Adrenal gland (tissue), 7 donors: ENCODE results near the genes RBP4 and LGI1.

DNA sequence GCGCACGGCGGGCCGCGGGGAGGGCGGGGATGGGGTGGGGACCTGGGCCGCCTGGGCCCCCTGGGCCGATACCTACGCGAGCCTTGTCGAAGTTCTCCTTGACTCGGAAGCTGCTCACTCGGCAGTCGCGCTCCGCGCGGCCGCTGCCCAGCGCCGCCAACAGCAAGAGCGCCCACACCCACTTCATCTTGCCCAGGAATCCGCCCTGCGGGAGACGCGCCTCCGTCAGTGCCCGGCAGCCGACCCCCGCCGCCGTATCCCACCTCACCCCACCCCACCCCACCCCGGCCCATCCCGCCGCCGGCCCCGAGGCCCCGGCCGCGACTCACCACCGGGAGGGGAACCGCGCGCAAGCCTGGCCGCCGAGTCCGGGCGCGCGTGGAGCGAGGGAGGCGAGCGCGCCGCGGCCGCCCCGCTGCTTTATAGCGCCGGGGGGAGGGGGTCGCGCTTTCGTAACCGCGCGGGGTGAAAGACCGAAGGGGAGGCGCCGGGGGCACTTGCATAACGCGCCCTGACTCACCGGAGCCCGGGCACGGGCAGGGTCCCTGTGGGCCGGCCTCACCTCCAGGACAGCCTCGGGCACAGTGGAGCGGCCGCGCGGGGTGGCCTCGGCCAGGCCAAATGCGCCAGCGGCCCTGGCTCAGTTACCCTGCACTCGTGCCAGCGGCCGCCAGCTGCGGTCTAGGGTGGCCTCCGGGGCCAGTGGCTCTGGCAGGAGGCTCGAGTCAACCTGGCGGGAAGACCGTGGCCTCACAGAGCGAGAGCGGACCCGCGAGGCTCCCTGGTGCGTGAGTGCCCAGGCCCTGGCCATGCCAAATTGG lies at the start of gene RBP4:
RBP4 (minus strand) TSS at position 394 of the 821 bp plus-strand sequence.
- PRO-cap, 3 experiments: peak in 1 of 3 experiments; most common plus-strand start position 569 of the sequence (in 1); most common minus-strand start position 394 of the sequence (in 1)
- RAMPAGE, long total RNA, 4 experiments: start-site peak on the minus strand in 3 of 4 experiments, centred at positions 395 to 396 of the sequence, 19 to 238 reads per replicate
- RRBS: 2% methylated on average over 35 of the region's 96 CpGs

DNA sequence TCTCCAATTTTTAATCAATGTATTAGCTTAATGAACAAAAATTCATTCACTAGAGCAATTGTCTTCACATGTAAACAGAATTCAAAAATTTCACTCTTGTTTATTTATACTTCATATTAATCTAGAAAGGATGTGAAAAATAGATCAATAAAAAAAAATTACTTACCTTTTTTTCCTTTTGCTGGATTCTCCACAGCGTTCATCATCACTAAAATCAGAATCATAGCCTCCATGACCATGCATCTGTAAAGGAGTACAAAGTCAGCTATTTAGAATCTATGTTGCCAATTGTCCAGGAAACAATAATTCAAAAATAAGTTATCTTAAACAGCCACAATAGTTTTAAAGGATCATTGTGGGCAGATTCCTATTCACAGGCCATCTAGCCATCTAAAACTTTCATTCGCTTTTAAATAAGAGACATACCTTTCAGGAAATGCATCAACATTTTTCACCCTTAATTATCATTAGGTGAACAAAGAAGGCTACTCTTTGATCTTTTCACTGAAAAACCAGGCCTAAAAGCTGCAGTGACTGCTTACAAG lies 2.5 kb downstream of the FRA10AC1 start:
- PRO-cap, 3 experiments: no peak in any of the 3 experiments
- RAMPAGE, long total RNA, 4 experiments: no peak in any of the 4 experiments
- RRBS: no CpG with 5 or more reads among the region's 2 CpGs

DNA sequence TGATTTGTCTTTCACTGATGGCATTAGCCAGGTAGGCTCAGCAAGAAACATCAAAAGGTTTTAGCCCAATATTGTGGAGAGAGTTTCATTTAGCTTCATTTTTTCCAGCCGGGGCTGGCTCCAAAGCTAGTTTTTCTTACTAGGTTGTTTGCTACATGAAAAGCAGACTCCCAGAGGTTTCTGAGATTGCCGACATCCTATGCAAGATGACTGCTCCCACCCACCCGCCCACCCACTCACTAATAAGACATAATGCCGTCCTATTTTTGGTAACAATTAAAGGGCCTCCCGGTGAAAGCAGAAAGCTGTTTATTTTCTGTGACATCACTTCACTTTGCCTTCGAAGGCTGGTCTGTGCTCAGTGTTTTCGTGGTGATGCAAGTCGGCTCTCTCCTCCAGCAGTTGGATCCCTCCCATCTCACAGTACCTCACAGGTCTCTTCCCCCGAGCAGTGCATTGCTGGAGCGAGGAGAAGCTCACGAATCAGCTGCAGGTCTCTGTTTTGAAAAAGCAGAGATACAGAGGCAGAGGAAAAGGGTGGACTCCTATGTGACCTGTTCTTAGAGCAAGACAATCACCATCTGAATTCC lies at the start of gene LGI1:
LGI1 (plus strand) TSS at position 421 of the 590 bp plus-strand sequence.
- PRO-cap, 3 experiments: peak in 1 of 3 experiments; most common plus-strand start position 361 of the sequence (in 1)
- RAMPAGE, long total RNA, 4 experiments: start-site peak on the plus strand in 2 of 4 experiments, centred at positions 452 to 458 of the sequence, 17 to 29 reads per replicate
- RRBS: no CpG with 5 or more reads among the region's 11 CpGs

- PRO-cap, 3 experiments: no peak in any of the 3 experiments
- RAMPAGE, long total RNA, 4 experiments: no peak in any of the 4 experiments
- RRBS: no CpG with 5 or more reads among the region's 4 CpGs
These were observed 6.8 kb downstream of the PLCE1 start for GRCh38 chr10:94000501-94000969.

GRCh38 chr10:95183194-95184535 lies 10.4 kb upstream of the ACSM6 start:
- PRO-cap, 3 experiments: peak in 3 of 3 experiments; most common plus-strand start chr10:95183901 (in 3); most common minus-strand start chr10:95183508 (in 2)
- RAMPAGE, long total RNA, 4 experiments: no peak in any of the 4 experiments
- RRBS: 1% methylated on average over 30 of the region's 95 CpGs

- PRO-cap, 3 experiments: no peak in any of the 3 experiments
- RAMPAGE, long total RNA, 4 experiments: no peak in any of the 4 experiments
- RRBS: no CpG with 5 or more reads among the region's 3 CpGs
These were observed 24.1 kb downstream of the PDLIM1 start for GRCh38 chr10:95266514-95267291.

DNA sequence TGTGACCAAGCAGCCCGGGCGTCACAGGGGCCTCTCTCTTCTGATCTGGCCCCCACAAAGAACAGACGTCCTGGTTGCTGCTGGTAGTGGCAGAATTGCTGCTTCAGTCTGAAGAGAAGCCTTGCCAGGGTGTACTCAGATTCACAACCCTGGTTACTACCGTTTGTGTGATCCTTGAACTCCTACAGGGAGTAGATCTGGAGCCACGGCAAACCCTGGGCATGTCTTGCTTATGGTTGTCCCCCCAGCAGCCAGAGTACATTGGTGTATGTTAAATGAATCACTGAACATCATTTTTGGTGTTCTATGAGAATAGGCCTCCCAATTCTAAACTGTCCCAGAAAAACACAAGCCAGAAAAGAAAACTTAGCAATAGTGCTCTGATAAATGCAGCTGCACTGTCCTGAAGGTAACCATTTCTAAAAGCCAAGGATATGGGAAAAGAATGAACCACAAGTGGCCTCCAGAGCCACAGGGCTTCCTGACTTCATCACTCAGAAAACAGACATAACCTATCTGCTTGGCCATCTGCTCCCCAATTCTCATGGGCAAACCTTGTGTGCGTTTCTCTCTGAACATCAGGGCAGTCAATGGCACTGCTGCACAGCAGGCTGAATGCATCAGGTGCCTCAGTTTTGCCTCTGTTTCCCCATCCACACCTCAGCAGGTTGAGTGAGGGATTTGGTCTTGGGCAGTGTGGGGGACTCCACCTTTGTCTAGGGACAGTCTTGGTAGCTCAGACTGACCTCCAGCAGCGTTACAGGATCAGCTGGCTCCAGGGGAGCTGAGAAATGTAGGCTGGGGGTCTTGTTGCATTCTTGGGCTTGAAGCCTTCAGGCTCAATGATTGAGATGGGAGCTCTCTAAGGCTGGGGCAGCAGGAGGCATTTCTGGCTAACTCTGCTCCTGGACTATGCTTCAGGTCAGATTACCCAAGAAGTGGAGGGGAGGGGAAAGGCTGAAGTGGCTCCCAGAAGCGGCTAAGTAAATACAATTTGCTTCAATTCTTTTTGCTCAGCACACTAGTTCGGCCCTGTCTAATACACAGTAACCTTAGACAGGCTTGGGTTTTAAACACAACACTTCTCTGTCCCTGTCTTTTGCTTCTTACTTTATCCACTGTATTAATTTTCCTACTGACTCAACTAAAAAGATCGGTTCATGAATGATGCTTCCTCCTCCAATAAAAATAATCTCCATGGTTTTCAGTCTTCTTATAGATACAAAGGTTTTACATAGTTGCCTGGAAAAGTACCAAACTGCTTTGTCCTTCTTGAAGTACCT lies 23.5 kb upstream of the PDLIM1 start:
- PRO-cap, 3 experiments: no peak in any of the 3 experiments
- RAMPAGE, long total RNA, 4 experiments: no peak in any of the 4 experiments
- RRBS: no CpG with 5 or more reads among the region's 10 CpGs

DNA sequence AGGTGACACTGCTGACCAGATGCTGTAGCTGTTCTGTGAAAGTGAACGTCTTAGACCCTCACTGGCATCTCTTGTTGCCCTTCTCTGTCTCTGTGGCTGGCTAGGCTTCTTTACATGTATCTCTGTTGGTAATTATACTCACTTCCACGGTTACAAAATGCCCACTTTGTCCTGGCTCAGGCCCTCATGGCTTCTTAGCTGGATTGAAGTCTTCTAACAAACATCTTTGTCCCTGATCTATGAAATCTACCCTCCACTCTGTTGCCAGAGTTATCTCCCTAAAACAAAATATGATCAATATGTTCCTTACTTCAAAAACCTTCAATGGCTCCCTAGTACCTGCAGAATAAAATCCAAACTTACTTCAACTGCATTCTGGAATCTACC lies 30.1 kb upstream of the PDLIM1 start:
- PRO-cap, 3 experiments: no peak in any of the 3 experiments
- RAMPAGE, long total RNA, 4 experiments: no peak in any of the 4 experiments
- RRBS: no CpG with 5 or more reads among the region's 2 CpGs

DNA sequence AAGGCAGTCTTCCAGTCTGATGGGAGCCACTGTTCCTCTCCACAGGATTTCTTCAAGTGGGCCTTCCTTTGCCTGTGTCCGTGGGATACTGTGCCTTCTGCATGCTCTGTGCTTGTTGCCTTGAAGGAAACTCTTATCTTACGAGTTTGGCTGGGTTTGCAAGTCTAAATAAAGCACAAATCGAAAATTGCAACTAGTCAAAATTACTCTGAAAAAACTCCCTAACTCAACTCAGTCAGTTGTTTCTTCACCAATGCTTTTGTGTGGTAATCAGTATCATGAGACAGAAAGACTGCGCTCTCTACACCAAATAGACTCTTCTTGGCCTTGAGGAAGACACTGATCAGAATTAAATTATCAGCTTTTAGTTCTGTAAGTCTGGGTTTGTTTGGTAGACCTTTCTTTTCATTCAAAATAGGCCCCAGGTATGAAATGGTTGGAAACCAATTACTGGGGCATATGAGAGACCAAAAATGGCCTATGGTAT lies 102.1 kb upstream of the PDLIM1 start:
- PRO-cap, 3 experiments: no peak in any of the 3 experiments
- RAMPAGE, long total RNA, 4 experiments: no peak in any of the 4 experiments
- RRBS: no CpG with 5 or more reads among the region's 4 CpGs

DNA sequence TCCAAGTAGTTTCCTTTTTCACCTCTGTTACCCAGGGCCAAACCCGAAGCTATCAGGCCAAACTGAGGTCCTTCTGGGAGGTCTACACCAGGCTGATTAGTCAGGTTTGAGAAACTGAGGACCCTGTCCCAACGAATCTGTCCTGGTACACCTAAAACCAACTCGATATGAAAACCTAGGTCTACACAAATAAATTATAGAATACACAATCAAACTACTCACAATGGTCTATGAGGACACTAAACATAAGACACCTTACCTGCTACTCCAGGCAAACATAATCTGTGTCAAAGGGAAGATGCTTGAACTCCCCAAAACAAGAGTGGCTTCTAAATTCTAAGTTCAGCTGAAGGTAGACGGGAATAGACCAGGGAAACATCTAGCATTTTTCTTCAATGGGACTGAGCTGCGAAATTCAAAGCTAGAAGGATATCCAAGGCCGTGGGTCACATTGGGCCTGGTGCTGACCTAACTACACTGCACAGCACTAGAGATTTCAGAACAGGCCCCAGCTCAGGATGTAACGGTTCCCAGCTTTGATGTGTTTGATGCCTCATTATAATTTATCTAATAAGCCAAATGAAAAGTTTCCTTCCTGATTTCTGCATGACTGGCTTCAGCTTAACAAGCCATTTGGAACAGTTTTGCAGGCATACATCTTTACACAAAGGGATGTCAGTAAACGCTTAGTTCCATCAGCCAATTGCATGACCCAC lies 121.8 kb upstream of the PDLIM1 start:
- PRO-cap, 3 experiments: no peak in any of the 3 experiments
- RAMPAGE, long total RNA, 4 experiments: no peak in any of the 4 experiments
- RRBS: no CpG with 5 or more reads among the region's 8 CpGs

GRCh38 chr10:95421740-95422193 lies 131.0 kb upstream of the PDLIM1 start:
- PRO-cap, 3 experiments: no peak in any of the 3 experiments
- RAMPAGE, long total RNA, 4 experiments: no peak in any of the 4 experiments
- RRBS: no CpG with 5 or more reads among the region's 3 CpGs

- PRO-cap, 3 experiments: no peak in any of the 3 experiments
- RAMPAGE, long total RNA, 4 experiments: no peak in any of the 4 experiments
- RRBS: no CpG with 5 or more reads among the region's 7 CpGs
These were observed 113.4 kb downstream of the SORBS1 start for GRCh38 chr10:95447563-95448314.

GRCh38 chr10:95476664-95477668 lies 84.2 kb downstream of the SORBS1 start:
- PRO-cap, 3 experiments: no peak in any of the 3 experiments
- RAMPAGE, long total RNA, 4 experiments: no peak in any of the 4 experiments
- RRBS: no CpG with 5 or more reads among the region's 7 CpGs

- PRO-cap, 3 experiments: no peak in any of the 3 experiments
- RAMPAGE, long total RNA, 4 experiments: no peak in any of the 4 experiments
- RRBS: 83% methylated on average over 1 of the region's 11 CpGs
These were observed 61.5 kb downstream of the SORBS1 start for GRCh38 chr10:95499474-95500201.

GRCh38 chr10:95512398-95513057 lies 48.6 kb downstream of the SORBS1 start:
- PRO-cap, 3 experiments: no peak in any of the 3 experiments
- RAMPAGE, long total RNA, 4 experiments: no peak in any of the 4 experiments
- RRBS: no CpG with 5 or more reads among the region's 9 CpGs

DNA sequence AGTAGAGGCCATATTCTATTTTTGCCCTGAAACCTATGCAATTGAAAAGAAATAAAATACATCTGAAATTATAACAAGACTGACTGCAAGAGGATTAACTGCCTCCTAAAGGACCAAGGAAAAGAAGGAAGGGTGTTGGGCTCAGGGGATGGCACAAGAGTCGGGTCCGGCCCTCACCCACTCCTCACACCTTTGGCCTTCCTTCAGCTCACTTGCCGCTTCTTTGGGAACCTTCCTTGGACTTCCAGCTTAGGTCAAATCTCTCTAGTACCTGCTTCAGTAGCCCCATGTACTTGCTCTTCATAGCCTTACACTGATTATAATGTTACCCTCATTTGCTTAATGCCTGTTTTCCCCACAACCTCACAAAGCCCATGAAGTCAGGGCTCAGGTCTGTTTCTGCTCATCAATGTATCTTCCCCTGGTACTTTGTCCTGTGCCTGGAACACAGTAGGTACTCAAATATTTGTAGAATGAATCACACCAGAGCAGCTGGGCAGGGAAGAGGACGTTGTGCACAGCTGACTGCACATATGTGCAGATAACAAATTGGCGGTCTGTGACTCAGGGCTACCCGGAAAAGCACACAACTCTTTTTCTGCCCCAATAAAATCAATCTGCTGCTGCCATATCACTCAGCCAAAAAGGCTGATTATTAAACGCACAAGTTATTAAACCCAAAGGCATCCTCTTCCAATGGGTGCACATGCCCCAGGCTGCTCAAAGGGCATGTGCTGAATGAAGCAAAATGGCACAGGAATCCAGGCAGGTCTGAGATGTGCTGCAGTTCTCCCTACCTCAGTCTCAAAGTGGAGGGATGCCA lies 43.8 kb downstream of the SORBS1 start:
- PRO-cap, 3 experiments: no peak in any of the 3 experiments
- RAMPAGE, long total RNA, 4 experiments: no peak in any of the 4 experiments
- RRBS: no CpG with 5 or more reads among the region's 7 CpGs

- PRO-cap, 3 experiments: no peak in any of the 3 experiments
- RAMPAGE, long total RNA, 4 experiments: no peak in any of the 4 experiments
- RRBS: no CpG with 5 or more reads among the region's 12 CpGs
These were observed 45.5 kb upstream of the SORBS1 start for GRCh38 chr10:95606521-95607150.

DNA sequence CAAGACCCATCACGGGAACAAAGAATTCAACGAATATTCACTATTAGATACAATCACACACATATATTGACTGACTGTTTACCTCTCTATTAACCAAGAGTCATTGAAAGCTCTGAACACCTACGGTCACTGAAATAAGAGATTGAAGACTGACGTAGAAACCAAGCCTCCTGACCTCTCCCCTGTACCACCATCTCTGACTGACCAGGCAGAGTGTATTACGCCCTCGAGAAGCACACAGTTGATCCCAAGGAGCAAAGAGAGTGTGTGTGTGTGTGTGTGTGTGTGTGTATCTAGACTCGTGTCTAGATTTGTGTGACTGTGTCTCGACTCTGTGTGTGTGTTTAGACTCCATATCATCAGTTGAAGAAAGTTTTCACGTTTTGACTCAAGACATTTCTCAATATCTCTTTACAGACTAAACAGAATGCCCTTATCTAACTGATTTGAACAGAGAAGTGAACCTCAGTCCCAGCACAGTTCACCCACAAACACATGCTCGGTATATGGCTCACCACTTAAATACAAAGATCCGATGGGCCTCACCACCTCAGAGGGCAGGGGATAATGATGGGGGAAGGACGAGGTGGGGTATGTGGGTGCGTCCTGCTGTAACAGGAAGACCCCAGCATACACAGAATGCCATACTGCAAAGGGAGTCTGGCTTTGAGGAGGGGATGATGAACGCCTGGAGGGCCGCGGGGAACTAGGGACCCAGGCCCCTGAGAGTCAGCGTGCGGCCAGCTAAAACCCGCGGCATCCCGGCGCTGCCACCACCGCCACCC lies 900 bp downstream of the ALDH18A1 start:
- PRO-cap, 3 experiments: peak in 2 of 3 experiments; most common plus-strand start position 468 of the sequence (in 2)
- RAMPAGE, long total RNA, 4 experiments: no peak in any of the 4 experiments
- RRBS: no CpG with 5 or more reads among the region's 23 CpGs

- PRO-cap, 3 experiments: no peak in any of the 3 experiments
- RAMPAGE, long total RNA, 4 experiments: no peak in any of the 4 experiments
- RRBS: no CpG with 5 or more reads among the region's 2 CpGs
These were observed 7.0 kb upstream of the ALDH18A1 start for GRCh38 chr10:95663417-95664048.

DNA sequence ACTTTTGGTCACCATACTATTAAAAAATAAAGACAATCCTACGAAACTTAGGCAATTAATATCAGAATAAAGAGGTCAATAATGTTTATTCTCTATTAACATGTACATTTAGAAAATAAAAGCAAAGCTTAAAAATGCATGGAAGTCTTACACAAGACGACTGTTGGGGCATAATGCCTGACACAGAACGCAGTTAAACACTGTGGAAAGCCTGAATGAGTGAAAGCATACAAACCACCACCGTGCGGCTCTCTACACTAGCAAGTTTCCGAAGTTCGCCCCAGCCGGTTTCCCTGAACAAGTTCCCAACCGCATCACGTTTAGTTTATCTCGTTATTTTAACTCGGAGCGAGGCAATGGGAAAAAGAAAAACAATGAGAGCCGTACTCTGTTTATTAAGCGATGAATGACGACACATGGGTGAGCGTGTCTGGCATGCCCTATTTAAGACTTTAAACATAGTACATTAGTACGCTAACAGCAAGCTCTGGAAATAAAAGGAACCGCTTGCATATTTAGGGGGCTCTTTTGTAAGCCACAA lies 809 bp upstream of the CC2D2B start:
- PRO-cap, 3 experiments: peak in 2 of 3 experiments; most common plus-strand start position 395 of the sequence (in 2); most common minus-strand start position 270 of the sequence (in 1)
- RAMPAGE, long total RNA, 4 experiments: no peak in any of the 4 experiments
- RRBS: no CpG with 5 or more reads among the region's 19 CpGs